Epithelial cell of esophagus (primary cell): ENCODE results near the gene CNTN5.

- RRBS, result no CpG with 5 or more reads among the region's 5 CpGs
Measured at GRCh38 chr11:95917185-95917628, 6.7 kb downstream of the MTMR2 start.

GRCh38 chr11:95922324-95922952 lies 1.5 kb downstream of the MTMR2 start:
- RRBS, result no CpG with 5 or more reads among the region's 6 CpGs

DNA sequence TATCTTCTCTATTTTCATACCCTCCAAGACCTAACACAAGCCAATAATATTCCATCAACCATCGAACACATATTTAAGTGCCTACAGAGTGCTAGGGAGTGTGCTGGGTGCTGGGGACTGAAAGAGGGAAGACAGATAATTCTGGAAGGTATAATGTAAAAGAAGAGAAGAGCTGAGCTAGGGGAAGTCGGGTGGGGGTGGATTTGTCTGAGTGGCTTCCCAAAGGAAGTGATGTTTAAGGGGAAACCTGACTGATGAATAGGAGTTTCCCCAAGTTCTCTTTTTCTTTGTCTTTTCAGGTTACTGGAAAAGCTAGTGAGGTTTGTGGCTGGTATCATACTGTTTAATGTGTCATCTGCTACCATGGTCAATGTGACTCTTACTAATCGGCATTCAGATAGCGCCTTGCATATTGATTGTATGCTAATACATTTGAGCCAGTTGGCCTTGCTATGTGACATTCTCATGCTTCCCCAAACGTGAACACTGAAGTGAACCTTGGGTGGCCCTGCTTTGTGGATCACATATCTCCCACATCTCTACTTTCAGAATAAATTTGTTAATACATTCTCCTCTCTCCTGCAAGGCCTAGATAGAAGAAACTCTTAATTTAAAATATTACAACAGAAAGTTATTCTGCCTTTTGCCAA lies 151.7 kb upstream of the MTMR2 start:
- RRBS, result no CpG with 5 or more reads among the region's 5 CpGs

DNA sequence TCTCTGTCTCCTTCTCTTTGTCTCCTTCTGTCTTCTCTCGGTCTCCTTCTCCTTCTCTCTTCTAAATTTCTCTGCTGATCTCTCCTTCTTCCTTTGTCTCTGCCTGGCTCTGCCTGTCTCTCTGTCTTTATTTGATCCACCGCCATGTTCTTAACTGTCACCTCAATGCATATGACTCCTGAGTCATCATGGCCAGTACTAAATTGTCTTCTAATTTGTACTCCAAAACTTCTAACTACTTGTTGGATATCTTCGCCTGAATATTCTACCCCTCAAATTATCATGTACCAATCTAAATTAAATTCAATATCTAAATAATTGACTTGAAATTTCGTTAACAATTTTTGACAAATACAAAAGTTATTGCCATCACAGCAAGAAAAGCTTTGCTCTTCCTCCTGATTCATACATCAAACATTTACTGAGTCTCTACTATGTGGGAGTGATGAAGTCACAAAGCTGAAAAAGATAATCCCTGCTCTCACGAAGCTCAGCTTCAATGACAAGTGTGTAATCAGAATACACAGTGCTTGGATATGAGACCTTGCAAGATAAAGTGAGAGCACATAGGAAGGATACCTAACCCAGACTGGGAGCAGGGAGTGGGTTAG lies 193.1 kb downstream of the MAML2 start:
- RRBS, result no CpG with 5 or more reads among the region's 5 CpGs

DNA sequence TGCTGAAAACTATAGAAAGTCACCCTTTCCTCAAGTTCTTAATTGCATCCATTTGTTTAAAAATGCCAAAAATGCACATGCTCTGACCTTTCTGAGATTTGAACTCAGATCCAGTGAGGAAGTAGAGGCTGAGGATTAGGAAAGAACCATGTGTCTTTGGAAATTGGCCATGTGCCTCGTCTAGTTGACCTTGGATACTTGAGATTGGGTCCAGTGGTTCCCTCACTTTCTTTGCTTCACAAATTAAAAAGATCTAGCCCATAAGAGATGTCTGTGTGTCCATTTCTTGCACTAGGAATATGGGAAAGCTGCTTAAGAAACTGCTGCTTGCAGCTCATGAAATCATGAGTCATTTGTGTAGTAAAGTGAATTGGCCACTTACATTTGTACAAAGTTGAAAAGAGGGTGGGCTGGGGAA lies 128.2 kb downstream of the MAML2 start:
- RRBS, result no CpG with 5 or more reads among the region's 1 CpG

DNA sequence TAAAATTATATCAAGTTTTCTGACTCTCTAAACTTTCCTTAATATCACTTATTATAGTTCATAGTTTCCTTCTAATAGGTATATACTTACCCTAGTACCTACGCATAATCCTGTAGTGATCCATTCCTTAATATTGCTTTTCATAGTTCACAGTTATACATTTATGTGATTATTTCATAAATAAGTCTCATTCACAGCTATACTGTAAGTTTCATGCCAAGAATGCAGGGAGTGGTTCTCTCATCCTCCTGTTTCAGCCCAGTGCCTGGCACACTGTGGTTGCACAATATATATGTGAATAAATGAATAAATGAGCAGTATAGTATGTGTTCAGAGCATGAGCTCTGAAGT lies 115.8 kb downstream of the MAML2 start:
- RRBS, result no CpG with 5 or more reads among the region's 1 CpG

GRCh38 chr11:96228415-96229590 lies 114.2 kb downstream of the MAML2 start:
- RRBS, result no CpG with 5 or more reads among the region's 8 CpGs

DNA sequence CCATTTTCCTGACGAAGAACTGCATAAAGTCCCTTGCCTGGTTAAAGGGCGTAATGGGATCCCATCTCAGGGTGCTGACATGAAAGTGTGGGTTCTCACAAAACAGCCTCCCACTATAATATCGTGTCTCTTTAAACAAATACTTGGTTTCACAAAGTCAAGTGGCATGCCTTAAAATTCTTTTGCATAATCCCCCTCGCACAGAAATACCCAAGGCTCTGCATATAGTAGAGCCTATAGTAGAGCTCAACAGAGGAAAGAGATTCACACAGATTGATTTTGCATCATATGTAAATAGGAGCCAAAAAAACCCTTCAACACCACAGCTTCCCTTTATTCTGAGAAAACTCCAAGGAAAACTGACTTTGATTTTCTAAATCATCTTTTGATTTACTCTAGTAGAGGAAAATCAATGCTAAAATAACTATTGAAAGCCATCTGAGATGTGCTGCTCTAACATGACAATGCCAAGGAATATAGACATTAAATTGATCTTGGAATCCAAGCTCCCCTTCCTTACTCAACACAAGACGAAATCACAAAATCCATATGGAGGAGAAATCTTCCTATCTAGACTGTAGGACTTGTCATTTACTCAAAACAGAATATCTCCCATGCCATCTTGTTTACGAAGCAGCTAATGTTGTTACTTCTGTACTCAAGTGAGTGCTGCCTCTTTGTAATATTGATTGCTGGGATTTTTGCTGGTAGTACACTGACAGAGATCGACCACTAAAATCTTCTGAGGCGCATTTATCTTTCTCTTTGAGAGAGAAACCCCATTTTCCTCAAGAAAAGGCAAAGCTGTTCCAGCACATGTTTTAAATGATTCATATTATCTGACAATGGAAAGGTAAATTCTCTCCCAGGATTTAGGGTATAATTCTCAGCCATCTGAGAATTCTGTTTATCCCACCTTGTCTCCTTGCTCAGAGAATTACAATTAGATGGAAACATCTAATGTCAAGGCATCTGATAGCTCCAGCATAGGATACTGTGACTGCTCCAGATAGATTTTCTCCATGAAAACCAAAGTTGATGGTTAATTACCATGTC lies 89.8 kb downstream of the MAML2 start:
- RRBS, result no CpG with 5 or more reads among the region's 8 CpGs

- RRBS, result no CpG with 5 or more reads among the region's 8 CpGs
Measured at GRCh38 chr11:96253929-96254657, 88.9 kb downstream of the MAML2 start.

DNA sequence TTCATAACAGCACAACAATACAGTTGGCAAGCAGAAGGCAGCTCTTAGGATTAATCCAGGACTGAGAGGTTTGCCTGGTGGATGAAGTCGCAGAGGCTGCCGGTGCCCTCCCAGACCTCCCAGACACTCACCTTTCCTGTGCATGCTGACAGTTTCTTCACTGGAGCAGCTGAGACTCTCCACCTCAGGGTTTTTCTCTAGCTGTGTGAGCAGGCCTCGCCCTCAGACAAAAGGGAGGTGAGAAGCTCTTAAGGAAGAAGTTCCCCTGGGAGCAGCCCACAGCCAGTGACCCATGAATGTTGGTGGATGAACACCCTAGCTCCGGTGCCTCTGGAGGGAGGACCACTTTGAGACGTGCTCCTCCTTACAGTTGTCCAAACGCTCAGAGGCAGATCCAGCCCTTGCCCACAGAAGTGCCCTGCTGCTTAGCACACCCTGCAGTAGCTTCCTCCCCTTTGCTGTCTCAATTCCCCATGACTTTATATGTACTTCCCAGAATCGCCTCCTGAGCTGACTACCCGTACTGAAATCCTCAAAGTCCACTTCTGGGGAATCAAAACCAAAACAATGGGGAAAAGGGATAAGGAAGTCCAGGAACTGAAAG lies 43.6 kb downstream of the MAML2 start:
- RRBS, result no CpG with 5 or more reads among the region's 8 CpGs

GRCh38 chr11:96308883-96309407 lies 34.0 kb downstream of the MAML2 start:
- RRBS, result no CpG with 5 or more reads among the region's 1 CpG

- RRBS, result no CpG with 5 or more reads among the region's 9 CpGs
Measured at GRCh38 chr11:96383890-96384600, 5.7 kb downstream of the CCDC82 start.

DNA sequence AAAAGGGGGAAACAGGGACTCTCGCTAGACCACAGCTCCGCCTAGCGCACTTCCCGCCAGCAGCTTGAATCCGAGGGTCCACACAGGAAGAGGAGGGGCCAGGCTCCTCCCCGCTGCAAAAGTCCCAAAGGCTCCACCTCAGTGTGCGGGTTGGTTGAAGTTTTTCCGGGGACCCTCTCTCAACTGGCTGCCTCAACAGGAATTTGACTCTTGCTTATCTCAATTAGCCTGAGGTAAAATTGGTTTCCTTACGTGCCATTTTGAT lies 950.8 kb upstream of the CNTN5 start:
- RRBS, result no CpG with 5 or more reads among the region's 9 CpGs

GRCh38 chr11:99020625-99021494 lies at the start of gene CNTN5:
Gene CNTN5, plus strand, starts transcription at chr11:99020949.
- RRBS, result under 1% methylated on average over 9 of the region's 48 CpGs

DNA sequence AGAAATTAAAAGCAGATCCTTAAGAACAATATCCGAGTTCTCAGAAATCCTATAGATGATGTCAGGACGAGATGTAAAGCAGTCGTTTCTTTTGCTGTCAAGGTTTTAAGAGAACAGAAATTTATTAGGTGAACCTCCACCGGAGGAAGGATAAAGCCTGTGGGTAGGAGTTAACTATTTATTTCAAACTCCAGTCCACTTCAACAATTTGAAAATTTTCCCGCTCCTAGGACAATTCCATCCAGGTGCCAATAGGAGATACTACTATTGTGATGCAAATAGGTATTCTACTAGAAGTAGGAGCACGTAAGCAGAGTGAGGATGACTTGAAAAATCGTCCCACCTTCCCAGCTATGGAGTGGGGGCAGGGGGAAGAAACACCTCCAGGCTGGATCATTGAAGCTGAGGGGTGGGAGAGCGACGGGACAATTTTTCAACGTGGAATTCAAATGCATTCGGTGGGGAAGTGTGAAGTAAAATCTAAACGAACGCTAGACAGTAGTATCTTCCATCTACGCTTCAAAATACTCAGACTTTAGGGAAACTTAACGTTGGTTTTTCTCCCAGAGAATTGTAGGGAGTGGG lies 661 bp upstream of the ARHGAP42 start:
- RRBS, result no CpG with 5 or more reads among the region's 15 CpGs

DNA sequence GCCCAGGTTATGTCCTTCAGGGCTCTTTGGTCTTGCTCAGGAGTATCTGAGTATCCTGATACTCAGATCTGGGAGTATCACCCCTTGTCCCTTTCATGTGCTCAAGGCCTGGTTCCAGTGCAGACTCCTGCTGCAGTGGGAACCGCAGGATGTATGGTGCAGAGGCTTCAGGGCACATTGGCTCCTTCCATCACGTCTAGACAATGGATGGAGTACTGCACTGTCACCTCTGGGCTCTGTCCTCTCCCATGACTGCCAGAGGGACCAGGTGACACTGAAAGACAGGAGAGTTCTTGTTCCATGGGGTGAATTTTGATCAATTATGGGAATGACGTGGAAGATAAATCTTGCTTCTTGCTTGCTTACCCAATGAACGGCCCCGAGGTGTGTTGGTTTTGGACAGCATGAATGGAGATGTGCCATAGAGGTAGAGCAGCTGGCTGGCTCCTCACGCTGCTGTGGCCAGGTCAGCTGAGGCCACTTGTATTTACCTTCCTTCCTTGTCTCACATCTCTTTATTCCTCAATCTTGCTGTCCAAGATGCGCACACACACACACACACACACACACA lies 215.6 kb downstream of the ARHGAP42 start:
- RRBS, result no CpG with 5 or more reads among the region's 7 CpGs

- RRBS, result no CpG with 5 or more reads among the region's 1 CpG
Measured at GRCh38 chr11:101912986-101913374, 1.8 kb upstream of the CEP126 start.

DNA sequence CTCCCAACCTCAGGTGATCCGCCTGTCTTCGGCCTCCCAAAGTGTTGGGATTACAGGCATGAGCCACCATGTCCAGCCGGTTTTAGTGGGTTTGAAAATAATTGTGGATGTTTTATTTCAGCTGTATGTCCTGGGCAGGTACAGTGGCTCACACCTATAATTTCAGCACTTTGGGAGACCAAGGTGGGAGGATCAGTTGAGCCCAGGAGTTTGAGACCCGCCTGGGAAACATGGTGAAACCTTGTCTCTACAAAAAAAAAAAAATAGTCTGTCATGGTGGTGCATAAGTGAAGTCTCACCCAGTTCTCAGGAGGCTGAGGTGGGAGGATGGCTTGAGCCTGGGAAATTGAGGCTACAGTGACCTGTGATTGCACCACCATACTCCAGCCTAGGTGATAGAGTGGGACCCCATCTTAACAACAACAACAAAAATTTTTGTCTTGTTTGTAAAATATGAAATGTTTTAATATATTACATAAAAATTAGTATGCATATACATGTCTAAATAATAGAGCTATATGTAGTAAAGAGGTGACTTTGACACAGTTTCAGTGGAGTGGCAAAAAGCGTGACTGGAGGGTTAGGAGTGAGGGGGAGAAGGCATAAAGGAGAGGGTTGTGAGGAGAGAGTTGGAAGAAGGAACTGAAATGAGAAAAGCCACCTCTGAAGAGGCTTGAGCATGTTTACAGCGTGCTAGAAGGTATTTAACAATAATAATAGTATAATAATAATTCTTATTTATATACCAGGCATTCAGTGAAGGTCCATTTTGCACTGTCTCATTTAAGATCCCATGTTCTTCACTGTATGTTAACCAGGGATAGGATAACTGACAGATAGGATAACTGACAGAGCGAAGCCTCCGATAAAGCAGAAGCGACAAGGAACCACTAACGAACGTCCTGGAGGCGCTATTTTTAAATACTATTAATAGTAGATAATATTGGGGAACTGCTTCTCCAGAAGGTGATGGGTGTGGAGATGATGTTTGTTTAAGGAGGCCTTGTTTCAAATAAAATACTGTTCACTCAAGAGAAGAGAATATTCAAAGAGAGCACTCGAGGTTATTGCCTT lies 55.0 kb downstream of the YAP1 start:
- RRBS, result no CpG with 5 or more reads among the region's 13 CpGs

- RRBS, result no CpG with 5 or more reads among the region's 4 CpGs
Measured at GRCh38 chr11:102615661-102616180, 9.4 kb downstream of the MMP20 start.

GRCh38 chr11:102829652-102830031 lies 13.8 kb downstream of the MMP3 start:
- RRBS, result no CpG with 5 or more reads among the region's 4 CpGs